Left ventricle myocardium (tissue), 1 donor: ENCODE data around the gene GAPDH.

- PRO-cap = no peak
These were observed 35.5 kb downstream of the VWF start for GRCh38 chr12:6088956-6089484.

- PRO-cap = no peak
These were observed 31.5 kb downstream of the VWF start for GRCh38 chr12:6092648-6093646.

GRCh38 chr12:6120807-6121587 is 3.5 kb downstream of the VWF start:
- PRO-cap = bidirectional peak, plus-strand start at chr12:6121328, minus-strand start at chr12:6121087

DNA sequence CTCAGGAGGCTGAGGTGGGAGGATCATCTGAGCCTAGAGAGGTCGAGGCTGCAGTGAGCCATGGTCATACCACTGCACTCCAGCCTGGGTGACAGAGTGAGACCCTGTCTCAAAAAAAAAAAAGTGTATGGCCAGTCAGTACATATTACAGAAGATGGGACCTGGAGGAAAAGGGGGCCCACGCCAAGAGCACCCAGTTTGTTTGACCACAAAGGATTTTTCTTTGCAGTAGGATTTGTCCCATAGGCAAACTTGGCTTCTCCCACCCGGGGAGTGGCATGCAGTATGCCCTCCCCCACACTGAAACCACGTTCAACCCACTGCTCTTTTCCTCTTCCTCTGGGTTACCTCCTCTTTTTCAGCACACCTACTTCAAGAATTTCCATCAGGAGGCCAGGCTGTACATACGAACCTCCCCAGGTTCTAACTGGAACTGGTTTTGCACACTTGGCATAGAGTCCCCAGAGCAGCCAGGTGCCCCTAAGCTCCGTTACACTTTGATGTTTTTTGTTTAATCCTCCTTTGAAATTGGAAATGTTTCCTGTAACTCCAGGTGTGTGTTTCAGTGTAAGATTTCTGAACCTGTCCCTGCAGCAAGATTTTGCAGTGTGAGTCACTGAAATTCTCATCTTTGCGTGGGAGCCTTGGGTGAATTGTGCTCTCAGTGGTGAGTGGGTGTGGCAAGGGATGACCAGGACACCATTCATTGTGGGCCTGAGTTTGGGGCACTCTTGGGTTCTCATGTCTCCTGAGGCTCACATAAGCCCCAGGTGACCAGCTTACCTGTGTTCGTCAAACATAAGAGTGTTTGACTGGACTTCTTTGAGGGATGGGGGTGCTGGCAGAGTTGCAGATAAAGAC is 18.1 kb downstream of the CD9 start:
- PRO-cap = no peak

GRCh38 chr12:6225620-6226464 is 25.6 kb downstream of the CD9 start:
- PRO-cap = bidirectional peak, plus-strand start at chr12:6226515, minus-strand start at chr12:6226347

- PRO-cap = no peak
These were observed 37.6 kb upstream of the PLEKHG6 start for GRCh38 chr12:6272920-6273263.

- PRO-cap = unidirectional peak, minus-strand start at chr12:6295084
These were observed 15.5 kb upstream of the PLEKHG6 start for GRCh38 chr12:6294786-6295580.

DNA sequence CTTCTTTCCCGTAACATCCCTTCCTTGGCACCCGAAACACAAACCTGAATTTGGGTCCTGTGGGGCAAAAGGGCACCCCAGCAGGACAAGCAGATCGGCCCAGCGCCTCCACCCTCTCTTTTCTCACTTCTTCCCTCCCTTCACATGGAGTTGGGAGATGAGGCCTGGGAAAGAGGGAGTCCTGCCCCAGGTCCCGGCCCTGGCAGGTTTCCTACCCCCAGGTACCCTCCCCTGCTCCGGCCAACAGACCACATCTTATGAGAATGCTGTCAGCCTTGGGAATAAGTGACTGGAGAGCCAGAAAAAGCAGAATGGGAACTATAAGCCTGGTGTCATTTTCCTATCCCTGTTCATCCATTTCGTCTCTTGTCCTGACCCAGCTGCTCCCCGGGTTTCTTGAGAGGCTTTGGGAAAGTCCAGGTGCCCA is 13.9 kb downstream of the PLEKHG6 start:
- PRO-cap = no peak

DNA sequence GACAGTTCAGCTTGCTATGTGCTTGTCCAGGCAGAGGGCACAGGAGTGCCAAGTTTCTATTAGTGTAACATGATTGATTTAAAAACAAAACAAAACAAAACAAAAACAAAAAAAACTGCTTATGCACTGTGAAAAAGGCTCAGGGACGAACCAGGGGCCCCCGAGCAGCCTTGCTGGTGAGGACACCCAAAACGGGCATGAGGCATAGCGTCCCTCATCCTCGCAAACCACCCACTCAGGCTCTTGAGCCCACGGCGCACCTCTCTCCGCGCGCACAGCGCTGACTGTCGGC is 13.1 kb downstream of the TNFRSF1A start:
- PRO-cap = no peak

GRCh38 chr12:6336550-6336960 is 5.3 kb downstream of the TNFRSF1A start:
- PRO-cap = bidirectional peak, plus-strand start at chr12:6336794, minus-strand start at chr12:6336701

DNA sequence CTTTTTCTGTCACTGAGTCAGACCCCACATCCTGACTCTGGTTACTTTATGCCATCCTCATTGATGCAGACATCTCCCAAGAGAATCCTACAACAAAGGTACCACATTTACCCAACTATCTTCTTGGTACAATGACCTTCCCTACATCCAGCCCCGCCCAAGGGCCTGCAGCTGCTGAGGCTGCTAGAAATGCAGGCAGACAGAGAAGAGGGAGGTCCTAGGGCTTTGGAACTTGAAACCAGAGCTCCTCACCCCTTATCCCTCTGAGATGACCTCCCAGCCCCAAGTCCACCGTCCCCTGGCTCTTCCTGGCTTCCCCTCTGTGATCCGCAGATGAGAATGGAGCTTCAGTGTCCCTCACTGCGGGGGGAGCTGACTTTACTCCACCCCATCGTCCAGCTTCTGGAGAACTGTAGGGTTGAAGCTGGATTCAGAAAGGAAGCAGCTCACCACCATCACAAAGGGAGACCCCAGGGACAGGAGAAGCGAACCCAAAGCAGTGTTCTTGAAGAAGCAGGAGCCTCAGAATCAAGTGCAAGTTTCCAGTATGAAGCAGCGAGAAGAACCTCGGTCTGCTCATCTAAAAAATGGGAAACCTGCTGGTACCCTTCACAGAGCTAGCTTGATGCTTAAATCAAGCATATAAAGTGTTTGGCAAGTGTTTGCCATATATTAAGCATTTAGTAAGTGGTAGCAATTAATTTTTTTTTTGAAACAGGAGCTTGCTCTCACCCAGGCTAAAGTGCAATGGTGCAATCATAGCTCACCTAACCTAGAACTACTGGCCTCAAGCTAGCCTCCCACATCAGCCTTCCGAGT is 1.8 kb upstream of the TNFRSF1A start:
- PRO-cap = no peak

- PRO-cap = no peak
These were observed 7.3 kb downstream of the SCNN1A start for GRCh38 chr12:6368006-6368599.

DNA sequence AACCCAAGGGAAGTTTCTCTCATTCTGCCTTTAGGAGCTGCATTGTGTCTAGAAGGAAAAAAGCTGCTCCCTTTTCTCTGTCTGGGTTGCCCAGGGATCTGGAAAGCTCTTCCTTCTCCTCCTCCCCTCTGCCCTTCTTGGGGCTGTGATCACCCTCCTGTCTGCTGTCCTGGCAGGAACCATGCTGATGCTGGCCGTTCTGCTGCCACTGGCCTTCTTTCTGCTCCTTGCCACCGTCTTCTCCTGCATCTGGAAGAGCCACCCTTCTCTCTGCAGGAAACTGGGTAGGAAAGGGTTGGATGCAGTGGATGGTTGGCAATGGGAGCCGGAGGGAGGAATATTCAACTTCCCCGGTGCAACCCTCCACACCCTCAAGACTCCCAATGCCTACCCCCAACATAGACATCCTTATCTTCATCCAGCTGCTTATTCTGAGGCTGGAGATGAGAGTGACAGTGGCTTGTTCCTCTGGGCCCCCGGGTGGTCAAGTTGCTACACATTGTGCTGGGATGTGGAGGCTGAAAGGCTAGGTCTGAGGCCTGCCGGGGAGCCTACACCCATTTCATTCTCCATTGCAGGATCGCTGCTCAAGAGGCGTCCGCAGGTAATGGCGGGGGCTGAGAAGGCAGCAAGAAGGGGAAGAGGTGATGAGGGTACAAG is 4.4 kb downstream of the LTBR start:
- PRO-cap = no peak

GRCh38 chr12:6452238-6453427 is 791 bp downstream of the TAPBPL start:
- PRO-cap = bidirectional peak, plus-strand start at chr12:6452549, minus-strand start at chr12:6452296; bidirectional peak, plus-strand start at chr12:6453080, minus-strand start at chr12:6452979

DNA sequence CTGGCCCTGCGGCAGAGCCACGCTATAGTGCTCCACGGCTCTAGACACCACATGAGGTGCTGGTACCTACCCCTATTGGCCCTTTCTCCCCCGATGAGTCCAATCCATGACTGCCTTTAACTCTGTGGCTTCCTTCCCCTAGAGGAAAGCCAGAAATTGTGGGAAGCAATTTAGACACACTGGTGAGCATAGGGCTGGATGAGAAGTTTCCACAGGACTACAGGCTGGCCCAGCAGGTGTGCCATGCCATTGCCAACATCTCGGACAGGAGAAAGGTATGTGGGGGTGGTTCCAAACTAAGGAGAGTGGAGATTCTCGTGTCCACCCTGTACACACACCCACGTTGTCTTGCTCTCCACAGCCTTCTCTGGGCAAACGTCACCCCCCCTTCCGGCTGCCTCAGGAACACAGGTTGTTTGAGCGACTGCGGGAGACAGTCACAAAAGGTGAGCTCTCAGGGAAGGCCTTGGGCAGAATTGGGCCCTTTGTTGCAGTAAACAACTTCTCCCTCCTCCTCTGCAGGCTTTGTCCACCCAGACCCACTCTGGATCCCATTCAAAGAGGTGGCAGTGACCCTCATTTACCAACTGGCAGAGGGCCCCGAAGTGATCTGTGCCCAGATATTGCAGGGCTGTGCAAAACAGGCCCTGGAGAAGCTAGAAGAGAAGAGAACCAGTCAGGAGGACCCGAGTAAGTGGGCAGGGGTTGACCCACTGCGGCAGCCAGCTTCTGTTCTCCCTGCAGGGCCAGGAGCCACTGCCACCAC is 8.2 kb upstream of the GAPDH start:
- PRO-cap = no peak

DNA sequence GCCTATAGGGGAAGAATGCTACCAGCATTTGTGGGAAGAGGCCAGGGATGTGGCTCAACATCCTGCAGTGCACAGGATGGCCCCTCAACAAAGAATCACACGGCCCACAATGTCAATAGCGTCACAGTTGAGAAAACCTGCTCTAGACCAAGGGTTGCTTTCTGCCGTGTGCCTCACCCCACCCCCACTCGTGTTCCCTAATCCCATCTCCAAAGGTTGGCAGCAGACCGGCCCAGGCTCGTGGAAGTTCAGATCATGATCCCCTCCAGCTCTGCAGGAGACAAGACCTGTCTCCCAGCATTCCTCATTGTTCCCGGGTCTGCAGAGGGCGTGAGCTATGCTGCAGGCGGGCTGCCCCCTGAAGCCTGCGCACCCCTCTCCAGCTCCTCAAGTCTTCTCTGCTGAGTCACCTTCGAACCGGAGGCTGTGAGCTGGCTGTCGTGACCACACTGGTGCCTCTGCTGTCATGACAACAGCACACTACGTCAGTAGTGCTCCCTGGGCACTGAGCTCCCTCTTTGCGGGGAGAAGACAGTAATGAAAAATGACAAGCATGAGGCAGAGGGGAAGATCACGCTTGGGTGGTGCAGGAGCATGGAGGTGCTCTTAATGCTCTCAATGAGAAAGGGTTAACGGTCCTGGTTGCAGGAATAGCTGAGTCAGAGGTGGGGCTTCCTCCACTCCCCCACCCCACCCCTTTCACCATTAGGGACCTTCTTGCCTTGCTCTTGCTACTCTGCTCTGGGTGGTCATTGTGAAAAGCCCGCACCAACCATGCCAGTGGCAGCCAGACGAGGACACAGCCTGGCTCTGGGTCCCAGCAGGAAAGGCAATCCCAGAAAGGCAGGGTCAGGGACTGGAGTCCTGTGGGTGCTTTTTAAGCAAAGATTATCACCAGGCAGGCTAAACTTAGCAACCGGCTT is 1.8 kb upstream of the GAPDH start:
- PRO-cap = unidirectional peak, plus-strand start at position 225 of the sequence; unidirectional peak, plus-strand start at position 307 of the sequence; bidirectional peak, plus-strand start at position 734 of the sequence, minus-strand start at position 400 of the sequence; bidirectional peak, plus-strand start outside the sequence, minus-strand start at position 799 of the sequence

- PRO-cap = bidirectional peak, plus-strand start at chr12:6534074, minus-strand start at chr12:6533869; bidirectional peak, plus-strand start at chr12:6534517, minus-strand start at chr12:6534322
These were observed at the start of gene GAPDH for GRCh38 chr12:6533664-6534731. TSS of gene GAPDH (plus strand) at chr12:6534517.

- PRO-cap = no peak
These were observed 1.6 kb downstream of the GAPDH start for GRCh38 chr12:6535953-6536277.

DNA sequence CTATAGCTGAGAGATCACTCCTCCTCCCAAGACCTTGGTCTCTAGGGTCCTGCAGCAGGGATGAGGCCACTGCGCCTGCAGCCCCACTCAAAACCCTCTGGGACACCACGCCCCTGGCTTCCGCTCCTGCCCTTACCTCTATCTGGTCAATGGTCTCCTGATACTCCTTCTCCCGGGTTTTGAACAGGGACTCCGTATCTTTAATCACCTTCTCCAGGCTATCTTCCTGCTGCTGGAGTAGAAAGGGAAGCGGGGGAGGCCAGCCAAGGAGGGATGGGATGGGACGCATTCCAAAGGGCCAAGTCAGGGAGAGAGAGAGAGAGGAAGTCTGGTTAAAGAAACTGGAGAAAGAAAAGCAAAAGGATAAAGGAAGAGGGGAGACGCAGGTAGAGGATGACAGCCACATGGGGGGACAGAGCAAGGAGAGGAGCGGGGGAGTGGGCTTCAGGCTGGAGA is 7.9 kb downstream of the IFFO1 start:
- PRO-cap = no peak

GRCh38 chr12:6584327-6584751 is 16.2 kb upstream of the NOP2 start:
- PRO-cap = no peak